HCT116 (cell line): ENCODE data around the gene PITRM1.

DNA sequence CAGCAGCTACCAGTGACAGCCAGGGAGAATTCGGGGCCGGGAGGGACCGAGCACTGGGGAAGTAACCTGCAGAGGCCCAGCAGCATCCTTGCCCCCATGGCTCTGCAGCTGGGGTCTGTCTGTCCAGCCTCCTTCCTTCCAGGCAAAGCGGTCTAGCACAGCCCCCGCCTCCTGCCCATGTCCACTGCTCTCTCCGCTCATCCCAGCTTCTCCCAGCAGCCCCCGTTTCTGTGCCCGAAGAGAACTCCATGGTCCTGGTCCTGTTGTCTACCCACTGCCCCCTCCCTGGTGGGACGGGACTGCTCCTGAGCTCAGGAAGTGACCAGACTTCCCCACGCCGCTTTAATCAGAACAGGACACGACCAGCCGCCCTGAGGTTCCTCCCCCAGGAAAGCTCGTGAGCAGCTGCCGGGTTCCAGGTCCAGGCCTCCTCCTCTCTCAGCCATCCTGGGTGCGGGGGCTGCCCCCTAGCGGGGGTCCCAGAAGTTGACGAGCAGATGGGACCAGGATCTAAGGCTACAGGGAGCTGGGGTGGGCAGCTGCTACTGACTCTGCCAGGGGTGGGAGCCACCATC lies 187.5 kb downstream of the WDR37 start:
- RRBS, result no CpG with 5 or more reads among the region's 18 CpGs

DNA sequence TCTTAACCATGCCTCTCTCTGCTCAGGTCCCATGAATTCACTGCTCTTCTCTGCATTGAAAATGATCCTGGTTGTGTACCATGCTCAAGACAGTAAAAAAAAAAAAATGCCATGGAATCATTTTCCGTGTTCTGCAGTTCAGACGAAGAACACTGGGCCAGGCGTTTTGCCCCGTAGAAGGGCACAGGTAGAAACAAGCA lies 194.1 kb upstream of the PFKP start:
- RRBS, result no CpG with 5 or more reads among the region's 4 CpGs

GRCh38 chr10:3068087-3068422 lies 707 bp downstream of the PFKP start:
- RRBS, result 1% methylated on average over 7 of the region's 40 CpGs

DNA sequence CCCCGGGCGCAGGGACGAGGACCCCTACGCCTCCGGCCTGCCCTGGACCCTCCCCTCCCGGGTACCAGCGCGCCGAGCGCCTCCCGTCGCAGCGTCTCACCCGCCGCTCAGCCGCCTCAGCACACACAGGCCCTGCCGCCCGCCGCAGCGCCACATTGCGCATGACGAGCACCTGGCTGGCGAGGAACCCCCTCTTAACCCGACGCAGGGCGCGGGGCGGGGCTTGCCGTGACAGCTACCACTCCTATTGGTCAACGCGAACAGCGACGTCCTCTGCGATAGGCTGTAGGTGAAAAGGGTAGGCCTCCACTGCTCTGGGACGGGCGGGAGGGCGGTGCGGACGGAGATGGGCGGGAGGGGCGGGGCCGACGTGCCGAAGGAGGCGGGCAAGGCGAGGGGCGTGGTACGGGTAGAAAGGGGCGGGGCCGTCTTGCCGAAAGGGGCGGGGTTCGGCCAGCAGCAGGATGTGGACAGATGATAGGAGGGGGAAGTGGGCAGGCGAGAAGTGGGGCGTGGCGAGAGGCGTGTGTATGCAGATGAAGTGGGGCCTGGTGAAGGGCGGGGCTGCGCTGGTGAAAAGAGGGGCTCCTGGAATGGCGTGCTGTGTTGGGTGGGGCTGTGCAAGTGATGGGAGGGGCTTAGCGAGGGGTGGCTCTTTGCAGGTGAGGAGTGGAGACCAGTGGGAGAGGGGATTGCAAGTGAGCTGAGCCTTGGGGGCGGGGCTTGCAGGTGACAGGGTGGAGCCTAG lies at the start of gene PITRM1:
Gene PITRM1, minus strand, starts transcription at position 166 of the 748 bp plus-strand sequence.
- RRBS, result 0% methylated on average over 1 of the region's 62 CpGs

DNA sequence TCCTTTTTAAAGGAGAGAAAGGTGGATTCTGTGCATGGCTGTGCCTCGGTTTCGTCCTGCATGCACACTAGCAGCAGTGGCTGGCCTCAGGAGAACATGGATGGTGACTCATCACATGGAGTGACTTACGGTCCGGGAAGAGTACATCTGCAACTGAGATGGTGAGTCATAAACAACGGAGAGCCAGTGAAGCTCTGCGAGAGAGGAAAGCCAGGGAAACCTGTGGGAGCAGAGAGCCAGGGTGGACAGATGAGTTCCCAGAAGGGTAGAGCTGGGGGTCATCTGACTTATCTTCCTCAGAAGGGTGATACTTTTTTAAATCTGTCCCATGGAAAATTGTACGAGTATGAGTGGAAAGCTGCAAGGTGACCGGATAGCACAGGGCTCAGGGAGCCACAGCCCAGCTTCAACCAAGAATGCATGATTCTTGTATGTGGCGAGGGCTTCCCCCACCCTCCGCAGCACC lies 259.1 kb downstream of the KLF6 start:
- RRBS, result no CpG with 5 or more reads among the region's 10 CpGs

- RRBS, result no CpG with 5 or more reads among the region's 4 CpGs
These were observed 251.8 kb downstream of the KLF6 start for GRCh38 chr10:3533211-3533657.

DNA sequence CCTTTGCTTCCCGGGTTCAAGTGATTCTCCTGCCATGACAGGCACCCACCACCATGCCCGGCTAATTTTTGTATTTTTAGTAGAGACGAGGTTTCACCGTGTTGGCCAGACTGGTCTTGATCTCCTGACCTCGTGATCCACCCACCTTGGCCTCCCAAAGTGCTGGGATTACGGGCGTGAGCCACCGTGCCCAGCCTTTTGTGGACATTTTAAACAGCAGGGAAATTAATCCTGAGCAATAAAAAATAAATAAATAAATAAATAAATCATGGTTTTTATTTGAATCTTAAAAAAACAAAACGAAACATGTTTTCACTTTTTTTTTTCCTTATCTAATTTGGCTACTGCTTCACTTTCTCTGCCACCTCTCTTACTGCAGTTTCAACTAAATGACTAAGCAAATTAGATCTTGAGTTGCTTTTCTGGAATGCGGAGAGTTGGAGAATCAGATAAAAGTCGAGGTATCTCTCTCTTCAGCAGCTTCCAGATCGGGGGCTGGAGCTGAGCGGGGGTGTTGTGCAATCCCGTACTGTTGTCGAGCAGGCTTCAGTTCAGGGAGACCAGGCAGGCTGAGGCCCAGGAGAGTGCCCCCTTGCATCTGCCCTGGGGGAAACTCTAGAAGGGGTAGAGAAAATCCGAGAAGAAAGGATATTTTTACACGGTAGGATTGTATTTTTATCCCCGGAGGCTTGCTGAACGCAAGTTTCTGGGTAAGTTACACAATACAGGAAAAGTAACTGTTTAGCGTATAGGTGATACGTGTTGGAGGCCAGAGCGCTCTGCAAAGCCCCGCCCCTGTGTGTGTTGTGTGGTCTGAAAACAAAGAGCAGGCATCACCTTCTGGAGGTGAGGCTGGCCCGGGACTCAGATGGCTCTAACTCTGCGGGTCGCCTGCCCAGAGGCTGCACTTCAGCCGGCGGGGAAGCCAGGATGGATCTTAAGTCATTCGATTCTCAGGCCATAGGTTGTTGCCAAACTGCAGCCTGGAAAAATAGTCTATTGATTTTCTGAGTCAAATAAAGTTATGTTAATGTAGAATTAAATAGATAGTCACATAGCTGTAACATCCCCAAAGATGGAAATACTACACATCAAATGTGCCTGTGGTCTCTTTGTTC lies 116.7 kb downstream of the KLF6 start:
- RRBS, result 75% methylated on average over 4 of the region's 29 CpGs

GRCh38 chr10:3728470-3728957 lies 56.5 kb downstream of the KLF6 start:
- RRBS, result no CpG with 5 or more reads among the region's 4 CpGs

GRCh38 chr10:3754809-3755460 lies 30.1 kb downstream of the KLF6 start:
- RRBS, result no CpG with 5 or more reads among the region's 9 CpGs

DNA sequence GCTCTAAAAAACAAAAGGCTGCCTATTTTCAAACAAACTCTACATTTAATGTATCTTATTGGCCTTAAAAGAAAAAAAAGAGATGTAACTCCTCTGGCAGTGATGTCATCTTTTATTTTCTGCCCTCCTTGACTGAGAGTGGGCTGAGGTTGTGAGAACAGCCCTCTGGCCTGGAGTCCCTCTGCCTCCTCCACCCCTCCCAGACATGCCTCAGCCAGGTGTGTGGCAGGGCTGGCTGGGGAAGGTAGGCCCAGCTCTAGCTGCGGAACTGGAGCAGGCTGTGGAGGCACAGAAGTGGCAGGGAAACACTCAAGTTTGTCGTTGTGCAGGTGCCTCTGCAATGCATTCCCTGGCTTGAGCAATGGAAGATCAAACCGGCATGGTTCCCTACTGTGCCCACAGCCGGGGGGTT lies 9.1 kb downstream of the KLF6 start:
- RRBS, result no CpG with 5 or more reads among the region's 4 CpGs

GRCh38 chr10:3781569-3781948 lies 3.5 kb downstream of the KLF6 start:
- RRBS, result 84% methylated on average over 15 of the region's 24 CpGs

- RRBS, result no CpG with 5 or more reads among the region's 12 CpGs
These were observed 1.7 kb downstream of the KLF6 start for GRCh38 chr10:3783332-3783681.

- RRBS, result no CpG with 5 or more reads among the region's 5 CpGs
These were observed 20.2 kb upstream of the KLF6 start for GRCh38 chr10:3805156-3805624.

DNA sequence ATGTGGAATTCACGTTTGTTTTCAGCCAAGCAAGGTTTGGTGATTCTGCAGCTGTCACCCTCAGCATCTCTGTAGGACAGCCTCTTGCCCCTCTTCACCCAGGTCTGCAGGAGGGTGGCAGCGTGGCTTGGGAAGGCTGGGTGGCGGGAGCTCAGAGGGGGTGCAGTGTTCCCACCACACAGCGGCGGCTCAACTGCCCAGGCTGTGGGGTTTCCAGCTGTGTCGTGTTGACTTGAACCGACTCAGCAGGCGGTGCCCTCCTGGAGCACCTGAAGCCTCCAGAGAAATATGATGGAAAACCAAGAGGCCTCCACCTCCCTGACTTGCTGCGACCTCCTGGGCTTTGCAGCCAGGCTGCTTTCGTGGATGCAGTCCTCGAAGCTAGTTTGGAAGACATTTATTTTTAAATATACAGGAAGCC lies 68.0 kb upstream of the KLF6 start:
- RRBS, result no CpG with 5 or more reads among the region's 11 CpGs

GRCh38 chr10:3877106-3877760 lies 92.2 kb upstream of the KLF6 start:
- RRBS, result no CpG with 5 or more reads among the region's 3 CpGs

DNA sequence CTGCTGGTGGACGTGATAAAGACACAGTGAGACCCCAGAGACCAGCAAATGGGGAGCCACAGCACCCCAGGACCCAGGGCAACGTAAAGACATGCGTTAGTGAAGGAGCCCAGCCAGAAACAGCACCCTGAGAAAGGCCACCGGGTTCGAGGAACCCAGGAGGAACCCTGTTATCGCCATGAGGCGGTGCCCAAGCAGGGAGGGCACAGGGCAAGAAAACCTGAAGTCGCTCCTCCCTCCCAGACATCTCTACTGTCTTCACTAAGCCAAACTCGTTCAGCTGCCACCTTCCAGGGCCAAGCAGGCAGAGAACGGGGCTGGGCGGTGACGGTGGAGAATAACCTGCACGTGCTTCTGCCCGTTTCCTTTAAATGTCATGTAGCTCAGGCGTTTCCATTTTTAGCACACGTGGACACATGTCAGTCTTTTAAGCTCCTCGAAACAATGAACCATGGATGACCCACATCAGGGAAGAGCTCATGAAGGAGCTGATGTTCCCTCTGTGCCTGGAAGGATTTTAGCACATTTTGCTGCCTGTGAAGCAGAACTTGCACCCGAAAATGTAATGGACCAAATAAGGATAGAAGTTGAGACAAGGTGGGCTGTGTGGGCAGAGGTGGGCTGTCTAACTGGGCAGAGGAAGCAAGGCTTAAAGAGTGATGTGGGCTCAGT lies 124.3 kb upstream of the KLF6 start:
- RRBS, result no CpG with 5 or more reads among the region's 18 CpGs

DNA sequence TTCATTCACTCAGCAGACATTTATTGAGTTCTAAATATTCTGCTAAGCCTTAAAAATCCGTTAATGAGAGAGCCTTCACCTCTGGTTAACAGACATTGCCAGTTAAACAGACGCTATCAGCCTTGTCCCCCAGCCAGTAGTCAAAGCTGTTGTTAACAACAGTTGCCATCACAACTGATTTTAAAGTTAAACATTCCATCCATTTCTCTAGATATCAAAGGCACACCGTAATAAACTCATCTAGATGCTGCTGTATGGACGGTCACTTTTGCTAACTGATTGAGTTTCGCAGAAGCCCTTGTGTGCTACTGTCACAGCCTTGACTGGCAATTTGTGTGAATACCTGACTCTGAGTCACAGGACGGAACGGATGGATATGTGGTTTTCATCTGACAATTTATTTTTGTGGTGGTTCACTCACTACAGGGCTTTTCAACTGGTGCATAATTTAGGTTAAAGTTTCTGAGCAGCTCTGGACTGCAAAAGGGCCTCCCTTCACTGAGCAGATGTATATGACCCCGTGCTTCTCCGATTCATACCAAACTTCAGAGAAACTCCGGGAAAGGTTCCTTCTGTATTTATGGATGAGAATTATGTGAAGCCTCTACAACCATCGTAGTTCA lies 160.8 kb upstream of the KLF6 start:
- RRBS, result no CpG with 5 or more reads among the region's 11 CpGs

DNA sequence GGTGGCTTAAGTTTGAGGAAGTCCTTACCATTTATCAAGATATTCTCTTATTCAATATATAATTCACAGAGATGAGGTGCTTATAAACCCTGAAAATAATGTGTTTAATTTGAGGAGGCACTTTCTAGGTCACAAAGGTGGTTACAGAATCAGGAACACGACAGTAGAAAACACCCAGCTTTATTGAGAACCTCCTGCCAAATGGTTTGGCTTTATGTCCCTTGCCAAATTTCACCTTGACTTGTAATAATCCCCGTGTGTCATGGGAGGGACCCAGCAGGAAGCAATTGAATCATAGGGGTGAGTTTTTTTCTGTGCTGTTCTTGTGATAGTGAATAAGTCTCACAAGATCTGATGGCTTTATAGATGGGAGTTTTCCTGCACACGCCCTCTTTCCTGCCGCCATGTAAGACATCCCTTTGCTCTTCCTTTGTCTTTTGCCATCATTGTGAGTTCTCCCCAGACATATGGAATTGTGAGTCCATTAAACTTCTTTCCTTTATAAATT lies 193.7 kb upstream of the KLF6 start:
- RRBS, result no CpG with 5 or more reads among the region's 4 CpGs

DNA sequence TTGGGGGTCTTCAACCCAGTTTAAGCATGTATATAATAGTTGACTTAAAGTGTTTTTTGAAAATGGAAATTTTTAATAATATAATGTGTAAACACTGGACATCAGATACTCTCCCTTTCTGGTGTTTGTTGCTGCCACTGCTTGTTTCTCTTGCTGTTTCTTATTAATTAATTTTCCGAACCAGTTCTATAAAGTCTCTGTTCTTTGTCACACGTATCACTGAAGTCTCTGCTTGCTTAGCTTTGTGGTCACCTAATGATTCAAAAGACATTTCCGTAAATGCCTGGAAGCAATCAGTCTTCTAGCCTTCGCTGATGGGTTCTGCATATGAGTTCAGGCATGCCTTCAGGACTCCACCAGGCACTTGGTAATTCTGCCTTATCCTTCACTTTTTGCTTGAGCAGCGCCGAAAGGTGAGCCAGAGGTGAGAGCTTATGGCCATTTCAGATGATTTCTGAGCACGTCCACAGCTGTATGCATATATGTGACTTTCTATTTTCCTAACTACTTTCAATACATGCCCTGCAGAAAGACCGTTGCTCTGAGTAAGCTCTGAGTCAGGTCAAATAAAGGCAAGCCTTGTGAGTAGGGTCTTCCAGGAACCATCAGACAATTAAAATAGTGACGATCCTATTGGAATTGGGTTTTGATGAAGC lies 154.6 kb upstream of the AKR1E2 start:
- RRBS, result no CpG with 5 or more reads among the region's 9 CpGs

DNA sequence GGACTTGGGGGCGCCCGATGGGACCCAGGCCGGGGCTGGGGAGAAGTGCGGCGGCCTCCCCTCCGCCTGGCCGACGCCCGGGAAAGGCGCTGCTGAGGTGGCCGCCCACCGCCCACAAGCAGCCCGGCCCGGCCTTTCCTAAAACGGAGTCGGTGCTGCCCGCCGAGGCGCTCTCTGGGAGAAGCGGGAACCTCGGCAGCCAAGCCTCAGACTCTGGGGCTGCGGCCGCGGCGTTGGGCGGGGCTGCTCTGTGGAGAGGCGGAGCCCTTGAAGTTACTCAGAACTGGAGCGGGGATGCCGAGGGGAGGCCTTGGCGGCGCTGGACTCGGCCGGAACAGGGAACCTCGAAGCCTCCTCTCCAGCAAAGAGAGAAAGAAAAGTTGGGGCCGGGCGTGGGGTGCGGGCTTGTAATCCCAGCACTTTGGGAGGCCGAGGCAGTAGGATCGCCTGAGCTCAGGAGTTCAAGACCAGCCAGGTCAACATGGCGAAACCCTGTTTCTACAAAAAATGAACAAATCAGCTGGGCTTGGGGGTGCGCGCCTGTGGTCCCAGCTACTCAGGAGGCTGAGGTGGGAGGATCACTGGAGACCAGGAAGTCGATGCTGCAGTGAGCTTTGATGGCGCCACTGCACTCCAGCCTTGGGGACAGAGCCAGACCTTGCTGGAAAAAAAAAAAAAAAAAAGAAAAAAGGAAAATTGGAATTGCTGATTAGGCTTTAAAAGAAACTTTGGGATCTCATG lies 574 bp downstream of the AKR1E2 start:
- RRBS, result 14% methylated on average over 13 of the region's 44 CpGs